ENCODE measurements around a stretch of chr1.

DNA sequence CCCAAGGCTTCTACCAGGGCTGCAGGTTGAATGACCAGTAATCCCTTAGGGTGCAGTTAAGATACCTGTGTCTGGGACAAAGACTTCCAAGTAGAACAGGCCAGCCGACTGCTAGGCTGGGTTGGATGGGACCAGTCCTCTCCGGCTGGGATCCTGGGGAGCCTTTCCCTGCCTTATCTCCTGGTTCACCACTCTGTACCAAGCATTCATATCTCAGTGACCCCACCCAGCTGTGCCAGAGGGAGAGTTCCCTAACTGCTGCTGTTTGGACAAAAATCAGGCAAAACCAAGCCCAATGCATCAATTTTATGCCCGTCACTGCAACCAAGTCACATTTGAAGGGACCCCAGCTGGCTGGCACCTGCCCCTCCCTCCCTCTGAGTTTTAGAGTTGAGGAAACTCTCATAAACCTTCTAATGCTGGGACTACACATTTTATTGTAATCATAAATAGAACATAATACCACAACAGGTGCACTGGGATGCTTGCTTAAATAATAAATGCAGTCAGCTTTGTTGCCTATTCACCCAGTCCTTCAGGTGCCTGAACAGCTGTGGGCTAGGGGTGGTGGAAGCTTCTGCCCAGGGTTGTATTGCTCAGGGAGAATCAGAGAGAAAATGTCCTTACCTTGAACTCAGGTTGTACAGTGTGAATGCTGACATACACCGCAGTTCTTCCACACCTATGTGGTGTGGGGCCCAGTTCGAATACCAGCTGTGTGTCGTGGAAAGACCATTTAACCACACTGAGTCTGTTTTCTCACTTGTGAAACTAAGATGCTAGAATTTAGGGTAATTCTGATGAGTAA, 115.9 kb upstream of the ATP1A1 start:
- RRBS, result no CpG with 5 or more reads among the region's 6 CpGs

DNA sequence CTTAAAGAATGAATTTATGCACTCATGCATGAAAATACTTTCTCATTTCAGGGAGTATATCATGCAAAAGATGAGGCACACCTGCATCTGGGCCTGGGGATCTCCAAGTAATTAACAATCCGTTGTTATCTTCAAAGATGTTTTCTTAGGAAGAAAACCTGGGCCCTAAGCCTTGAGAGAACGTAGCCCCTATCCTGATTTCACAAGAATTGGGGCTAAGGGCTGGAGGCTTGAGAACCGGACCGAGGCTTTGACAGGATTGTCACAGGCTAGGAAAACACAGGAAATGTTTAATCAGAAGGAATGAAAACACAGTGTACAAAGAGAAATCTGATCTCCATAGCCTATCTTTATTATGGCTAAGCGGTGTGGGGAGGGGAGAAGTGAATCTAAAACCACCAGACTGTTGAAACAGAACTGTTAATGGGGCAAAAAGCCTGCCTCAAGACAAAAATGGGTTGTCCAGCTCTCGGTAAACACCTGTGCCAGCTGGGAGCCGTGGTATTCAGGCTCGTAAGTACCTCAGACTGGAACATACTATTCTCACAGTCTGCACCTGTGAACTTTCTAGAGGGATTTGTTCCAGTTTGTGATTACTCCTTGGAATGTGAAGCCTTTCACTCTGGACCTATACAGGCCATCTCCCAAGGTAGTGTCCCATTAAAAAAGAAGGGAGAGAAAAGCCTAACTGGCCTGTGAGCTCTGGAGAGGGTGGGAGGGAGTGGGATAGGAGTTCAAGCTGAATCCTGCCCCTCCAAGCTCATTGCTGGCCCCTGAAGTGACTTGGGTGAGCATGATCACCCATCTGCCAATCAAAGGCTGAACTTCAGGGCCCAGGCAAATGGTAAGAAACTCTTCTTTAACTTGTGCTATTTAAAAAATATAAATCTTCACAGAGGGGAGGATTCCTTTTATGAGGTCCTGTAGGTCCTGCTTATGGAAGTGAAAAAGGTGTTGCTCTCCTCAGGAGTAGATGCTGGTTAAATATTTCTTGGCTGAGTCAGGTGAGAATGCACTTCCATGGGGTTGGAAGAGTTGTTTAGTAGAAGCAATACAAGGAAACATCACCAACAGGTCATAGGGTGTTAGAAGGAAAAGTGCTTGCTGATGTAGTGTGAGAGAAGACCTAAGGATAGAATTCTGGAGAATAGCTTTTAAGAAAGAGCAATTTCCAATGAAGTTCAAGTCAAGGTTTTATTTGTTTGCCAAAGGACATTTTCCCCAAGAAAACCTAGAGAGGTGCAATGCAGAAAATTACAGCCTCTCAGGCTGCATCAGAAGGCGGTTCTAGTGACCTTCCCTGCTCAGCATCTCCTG, 42.5 kb upstream of the ATP1A1 start:
- RRBS, result no CpG with 5 or more reads among the region's 9 CpGs

GRCh38 chr1:116380419-116380844, 7.4 kb downstream of the ATP1A1 start:
- RRBS, result no CpG with 5 or more reads among the region's 3 CpGs

- RRBS, result no CpG with 5 or more reads among the region's 2 CpGs
These were observed 10.8 kb downstream of the ATP1A1 start for GRCh38 chr1:116383857-116384309.

DNA sequence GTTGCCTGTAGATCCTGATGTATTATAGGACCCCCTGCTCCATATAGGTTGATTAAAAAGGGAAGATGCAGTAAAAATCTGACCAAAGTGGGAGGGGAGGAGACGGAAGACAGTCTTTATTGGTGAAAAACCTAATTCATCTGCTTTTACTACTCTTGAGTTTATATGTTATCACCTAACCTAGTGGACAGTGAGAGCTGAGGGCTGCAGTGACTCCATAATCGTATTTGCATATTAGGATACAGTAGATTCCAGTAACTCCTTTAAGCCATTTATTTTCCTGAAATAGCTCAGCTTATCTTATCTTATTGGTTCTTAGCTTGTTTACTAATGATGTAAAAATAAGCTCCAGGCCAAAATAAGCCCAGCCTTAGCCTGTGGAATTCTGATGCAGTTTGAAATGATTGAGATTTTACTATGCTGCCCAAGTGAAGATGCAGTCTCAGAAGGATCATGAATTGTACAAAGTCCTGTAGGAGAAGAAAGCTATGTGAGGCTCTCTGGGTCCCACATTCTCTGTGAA, 18.1 kb downstream of the ATP1A1 start:
- RRBS, result no CpG with 5 or more reads among the region's 2 CpGs

GRCh38 chr1:116415478-116416555, 42.8 kb downstream of the ATP1A1 start:
- RRBS, result no CpG with 5 or more reads among the region's 7 CpGs

DNA sequence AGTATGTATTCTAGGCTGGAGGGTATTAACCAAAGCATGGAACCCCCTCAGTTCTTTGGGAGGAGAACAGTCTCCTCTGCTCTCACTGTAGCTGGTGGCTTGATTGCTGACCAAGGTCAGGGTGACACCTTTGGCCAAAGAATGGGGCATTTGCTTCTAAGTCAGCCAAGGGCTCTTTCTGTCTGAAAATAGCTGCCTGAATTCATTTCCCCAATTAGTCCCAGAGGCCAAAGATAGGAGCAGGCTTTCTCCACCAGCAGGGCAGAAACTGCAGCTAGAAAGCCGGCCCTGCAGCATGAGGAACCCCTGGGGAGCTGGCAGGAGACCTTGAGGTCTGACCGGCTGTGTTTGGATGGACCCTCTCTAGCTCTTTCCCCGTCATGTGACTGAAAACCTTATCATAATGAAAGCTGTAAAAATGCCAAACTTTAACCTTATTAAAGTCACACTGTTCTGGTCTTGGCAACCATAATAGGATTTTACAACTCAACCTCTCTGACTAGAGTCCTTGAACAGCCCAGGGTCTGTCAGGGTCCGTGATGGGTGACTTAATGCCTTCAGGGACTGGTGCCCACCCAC, 93.4 kb downstream of the CD58 start:
- RRBS, result 15% methylated on average over 2 of the region's 4 CpGs

GRCh38 chr1:116482450-116483030, 88.3 kb downstream of the CD58 start:
- RRBS, result no CpG with 5 or more reads among the region's 2 CpGs

DNA sequence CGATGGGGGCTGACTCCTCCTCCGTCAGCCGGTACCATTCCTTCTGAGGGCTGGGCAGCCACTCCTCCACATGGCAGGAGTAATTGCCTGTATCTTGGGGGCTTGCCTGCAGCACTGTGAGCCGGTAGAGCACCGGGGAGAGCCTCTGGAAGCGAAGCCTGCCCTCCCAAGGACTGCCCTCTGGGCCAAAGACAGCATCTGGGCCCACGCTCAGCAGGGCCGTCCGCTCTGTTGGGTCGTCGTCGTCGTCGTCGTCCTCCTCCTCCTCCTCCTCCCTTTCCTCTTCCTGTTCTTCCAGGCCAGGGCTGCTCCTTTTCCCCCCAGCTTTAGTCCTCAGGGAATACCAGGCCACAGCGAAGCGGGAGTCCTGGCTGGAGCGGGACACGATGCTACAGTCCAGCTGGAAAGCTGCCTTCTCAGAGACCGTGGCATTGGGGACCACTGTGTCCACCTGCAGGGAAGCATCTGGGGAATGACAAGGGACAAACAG, 8.6 kb upstream of the CD58 start:
- RRBS, result 57% methylated on average over 2 of the region's 20 CpGs

DNA sequence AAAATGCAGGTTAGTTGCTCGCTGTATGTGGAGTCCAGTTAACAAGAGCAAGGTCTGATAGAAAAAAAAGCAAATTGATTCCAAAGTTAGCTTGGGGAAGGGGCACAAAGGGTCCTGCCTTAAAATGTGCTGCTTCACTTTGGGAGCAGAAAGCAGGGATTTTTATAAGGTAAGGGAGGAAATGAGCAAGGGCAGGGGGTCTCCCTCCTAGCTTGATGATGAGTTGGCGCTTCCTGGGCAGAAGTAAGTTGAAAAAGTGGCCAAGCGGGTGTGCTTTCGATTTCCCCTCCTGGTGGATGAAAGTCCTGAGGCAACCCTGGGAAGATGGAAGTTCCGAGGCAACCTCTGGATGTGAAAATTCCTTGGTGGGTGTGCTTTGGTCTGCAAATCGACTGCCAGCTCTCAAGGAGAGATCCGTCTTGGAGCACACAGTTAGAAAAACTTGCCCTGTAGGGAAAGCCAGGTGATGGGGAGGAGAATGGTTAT, 41.8 kb upstream of the CD2 start:
- RRBS, result no CpG with 5 or more reads among the region's 7 CpGs

DNA sequence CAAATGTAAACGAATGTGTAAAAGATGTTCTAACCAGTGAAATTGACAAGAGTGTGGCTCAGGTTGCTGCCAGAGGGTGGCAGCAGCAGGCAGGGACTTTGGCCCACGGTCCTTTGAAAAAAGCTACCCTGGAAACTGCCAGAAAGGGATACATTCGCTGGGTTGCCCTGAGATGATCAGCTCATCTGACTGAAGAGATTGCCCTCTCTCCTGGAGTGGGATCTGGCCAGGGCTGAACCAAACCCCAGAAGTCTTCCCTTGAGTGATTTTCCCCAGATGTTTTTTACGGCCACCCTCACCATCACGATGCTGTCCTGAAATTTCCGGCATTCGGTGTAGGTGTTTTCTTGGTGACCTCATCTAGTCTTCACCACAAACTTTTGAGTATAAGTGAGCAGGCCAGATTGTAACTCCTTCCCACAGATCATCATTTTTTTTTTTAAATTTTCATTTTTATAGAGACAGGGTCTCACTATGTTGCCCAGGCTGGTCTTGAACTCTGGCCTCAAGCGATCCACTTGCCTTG, 16.8 kb upstream of the CD2 start:
- RRBS, result no CpG with 5 or more reads among the region's 8 CpGs

DNA sequence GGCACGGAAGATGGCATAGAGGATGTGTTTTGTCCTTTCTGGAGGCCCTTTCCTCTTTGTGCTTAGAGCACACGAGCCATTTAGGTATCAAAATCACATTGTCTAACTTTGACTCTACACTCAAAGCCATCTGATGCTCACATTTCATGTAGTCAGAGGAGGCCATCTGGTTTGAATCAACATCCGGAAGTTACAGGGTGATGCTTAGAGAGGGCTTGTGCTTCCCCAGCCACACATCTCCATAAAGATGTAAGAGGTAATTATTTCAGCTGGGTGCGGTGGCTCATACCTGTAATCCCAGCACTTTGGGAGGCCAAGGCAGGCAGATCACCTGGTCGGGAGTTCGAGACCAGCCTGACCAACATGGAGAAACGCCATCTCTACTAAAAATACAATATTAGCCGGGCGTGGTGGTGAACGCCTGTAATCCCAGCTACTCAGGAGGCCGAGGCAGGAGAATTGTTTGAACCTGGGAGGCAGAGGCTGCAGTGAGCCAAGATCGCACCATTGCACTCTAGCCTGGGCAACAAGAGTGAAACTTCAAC, 12.9 kb downstream of the CD2 start:
- RRBS, result no CpG with 5 or more reads among the region's 12 CpGs

DNA sequence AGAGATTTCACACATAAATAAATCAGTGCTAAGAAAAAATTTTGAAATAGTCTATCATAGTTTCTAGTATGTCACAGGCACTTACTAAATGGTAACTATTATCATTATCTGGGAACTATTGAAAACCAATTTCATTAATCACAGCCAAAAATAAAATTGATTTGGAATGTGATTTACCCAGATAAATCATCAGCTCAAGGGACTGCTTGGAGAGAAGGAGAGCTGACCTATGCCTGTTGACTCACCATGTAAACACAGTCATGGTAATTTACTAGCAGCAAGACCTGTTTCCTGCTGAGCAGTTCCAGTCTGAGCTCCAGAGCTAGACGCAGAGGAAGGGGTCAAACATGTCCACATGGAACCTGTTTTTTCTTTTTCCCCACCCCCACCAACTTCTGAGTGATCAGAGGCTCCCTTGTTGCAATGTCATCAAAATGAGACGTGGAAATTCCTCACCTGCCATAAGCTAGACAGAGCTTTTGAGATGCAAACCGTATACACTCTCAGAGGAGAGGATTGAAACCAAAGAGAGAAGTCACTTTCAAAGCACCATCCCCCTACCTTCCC, 56.1 kb upstream of the PTGFRN start:
- RRBS, result no CpG with 5 or more reads among the region's 3 CpGs

GRCh38 chr1:116986704-116987643, 14.6 kb upstream of the CD101 start:
- RRBS, result no CpG with 5 or more reads among the region's 35 CpGs

DNA sequence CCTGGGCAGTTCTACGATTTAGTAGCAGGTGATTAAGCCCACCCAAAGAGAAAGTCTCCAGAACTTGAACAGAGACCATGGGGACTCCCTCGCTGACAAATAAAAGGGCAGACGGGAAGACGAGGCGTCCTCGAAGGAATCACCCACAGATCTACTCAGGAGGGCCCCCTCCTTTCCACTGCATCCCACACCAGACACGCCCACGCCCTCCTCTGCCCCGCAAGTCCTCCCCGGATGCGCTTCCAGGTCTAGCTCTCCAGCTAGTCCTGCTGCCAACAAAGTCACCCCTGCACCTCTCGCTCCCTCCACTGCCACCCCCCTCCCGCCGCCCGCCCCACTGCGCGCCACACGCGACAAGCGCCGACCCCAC, 328 bp downstream of the TRIM45 start:
- RRBS, result no CpG with 5 or more reads among the region's 21 CpGs

DNA sequence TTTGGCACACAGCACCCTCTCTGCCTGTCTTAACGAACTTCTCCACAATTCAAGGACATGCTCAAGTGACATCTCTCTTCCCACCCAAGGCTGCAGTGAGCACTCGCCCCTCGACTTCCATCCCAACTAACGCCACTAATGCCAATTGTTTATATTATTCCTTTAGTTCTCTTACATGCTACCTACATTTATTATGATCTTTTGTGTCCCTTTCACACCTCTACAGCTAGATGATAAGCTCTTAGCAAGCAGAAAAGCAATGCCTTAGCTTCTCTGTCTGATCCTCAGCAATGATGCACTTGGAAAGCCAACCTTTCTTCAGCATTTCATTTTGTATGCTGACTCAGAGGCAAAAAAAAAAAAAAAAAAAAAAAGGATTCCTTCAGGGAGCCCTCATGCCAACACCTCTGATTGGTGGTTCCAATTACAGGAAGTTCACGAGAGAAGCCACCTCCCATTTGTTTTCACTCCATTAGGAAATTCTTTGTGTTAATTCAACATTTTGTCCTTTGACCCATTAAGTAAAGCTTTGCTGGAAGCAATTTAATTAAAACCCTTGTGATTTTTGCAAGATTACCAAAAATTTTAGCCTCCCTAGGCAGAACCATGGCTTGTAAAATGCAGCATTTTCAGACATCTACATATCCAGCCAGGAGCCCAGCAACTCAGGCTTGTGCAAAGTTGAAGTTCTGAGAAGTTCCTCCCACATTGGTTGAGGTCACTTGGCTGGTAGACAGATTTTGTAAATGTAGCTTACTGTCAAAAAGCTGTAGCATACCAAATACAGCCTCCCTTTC, 27.0 kb upstream of the VTCN1 start:
- RRBS, result no CpG with 5 or more reads among the region's 5 CpGs

DNA sequence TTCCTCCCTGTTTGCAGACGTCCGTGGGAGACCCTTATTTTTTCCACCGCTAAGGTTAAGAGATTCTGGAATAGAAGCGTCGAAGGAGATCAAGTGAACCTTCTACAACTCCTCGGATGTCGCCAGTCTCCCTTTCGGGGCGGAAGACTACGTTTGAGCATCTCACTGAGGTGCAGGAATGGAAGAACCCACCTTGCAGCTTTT, 325 bp downstream of the MAN1A2 start:
- RRBS, result no CpG with 5 or more reads among the region's 10 CpGs

DNA sequence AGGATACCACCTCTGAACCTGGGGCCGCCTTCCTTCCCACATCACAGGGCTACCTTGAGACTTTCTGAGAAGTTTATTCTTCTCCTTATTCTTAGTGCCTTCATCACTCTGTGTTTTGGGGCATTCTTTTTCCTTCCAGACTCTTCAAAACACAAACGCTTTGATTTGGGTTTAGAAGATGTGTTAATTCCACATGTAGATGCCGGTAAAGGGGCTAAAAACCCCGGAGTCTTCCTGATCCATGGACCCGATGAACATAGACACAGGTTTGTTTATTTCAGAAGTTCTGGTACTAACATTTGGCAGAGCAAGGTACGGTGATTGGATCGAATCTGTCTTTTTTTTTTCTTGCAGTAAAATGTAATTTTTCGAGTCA, 959 bp downstream of the MAN1A2 start:
- RRBS, result no CpG with 5 or more reads among the region's 8 CpGs

- RRBS, result no CpG with 5 or more reads among the region's 8 CpGs
These were observed 1.4 kb downstream of the MAN1A2 start for GRCh38 chr1:117368665-117369096.

GRCh38 chr1:117612421-117612735, 6.5 kb downstream of the TENT5C start:
- RRBS, result no CpG with 5 or more reads among the region's 4 CpGs